B cell (primary cell): Measurements from ENCODE around the genes CACNA2D2, GRM2, IQCF3 and ACY1.

- PRO-cap: no peak
- CAGE, long polyA plus RNA: no peak
Measured at GRCh38 chr3:50331516-50331845, 3.5 kb upstream of the TUSC2 start.

- PRO-cap: no peak
- CAGE, long polyA plus RNA: no peak
Measured at GRCh38 chr3:50351458-50351685, 710 bp downstream of the CYB561D2 start.

DNA sequence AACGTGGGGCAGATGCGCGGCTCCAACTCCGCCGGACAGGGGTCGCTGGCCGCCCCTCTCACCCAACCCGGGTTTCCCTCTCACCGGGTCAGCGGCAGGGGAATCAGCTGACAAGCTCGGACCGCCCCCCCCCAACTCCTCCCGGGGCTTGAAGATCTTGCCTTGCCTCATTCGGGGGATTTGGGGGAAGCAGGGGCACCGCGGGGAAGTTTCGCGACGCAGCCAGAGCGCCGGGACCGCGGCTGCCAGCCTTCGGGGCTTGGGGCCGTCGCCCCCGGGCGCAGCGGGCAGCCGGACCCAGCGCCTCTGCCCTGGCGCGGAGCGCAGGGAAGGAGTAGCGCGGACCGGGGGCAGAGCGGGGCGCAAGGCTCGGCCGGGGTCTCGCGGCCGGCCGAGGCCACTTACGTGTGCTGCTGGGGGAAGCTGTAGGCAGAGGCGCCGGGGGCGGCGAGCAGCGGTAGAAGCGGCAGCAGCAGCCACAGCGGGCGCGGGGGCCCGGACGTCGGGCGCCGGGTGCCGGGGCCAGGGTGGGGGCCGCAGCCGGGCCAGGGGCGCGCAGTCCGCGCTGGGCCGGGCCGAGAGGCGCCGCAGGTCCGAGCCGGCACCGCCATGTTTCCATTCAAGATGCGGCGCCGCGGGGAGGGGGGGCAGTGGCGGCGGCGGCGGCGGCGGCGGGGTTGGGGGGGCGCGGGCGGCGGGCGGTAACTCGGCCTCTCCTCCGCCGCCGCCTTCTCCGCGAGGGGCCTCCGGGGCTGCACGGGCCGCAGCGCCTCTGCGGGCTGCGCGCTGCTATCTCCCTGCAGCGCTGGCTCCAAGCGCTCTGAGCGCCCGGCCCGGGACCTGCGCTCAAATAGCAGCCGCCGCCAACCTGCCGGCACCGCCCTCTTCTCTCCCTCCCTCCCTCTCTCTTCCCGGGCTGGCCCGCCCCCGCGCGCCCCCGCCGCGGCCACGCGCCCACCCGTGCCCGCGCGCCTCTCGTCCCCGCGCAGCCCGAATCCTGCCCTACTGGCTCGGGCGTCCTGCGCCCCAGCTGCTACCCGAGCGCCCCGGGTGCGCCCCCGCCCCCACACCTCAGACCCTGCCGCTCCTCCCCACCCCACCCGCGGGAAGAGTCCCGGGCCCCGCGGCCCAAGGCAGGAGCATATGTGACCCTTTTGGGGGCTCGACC is at the start of gene CACNA2D2:
Gene CACNA2D2, minus strand, starts transcription at position 822 of the 1,168 bp plus-strand sequence.
- PRO-cap: bidirectional peak, plus-strand start at position 971 of the sequence, minus-strand start at position 822 of the sequence
- CAGE, long polyA plus RNA: no peak

GRCh38 chr3:50587119-50587928 is 18.0 kb downstream of the HEMK1 start:
- PRO-cap: no peak
- CAGE, long polyA plus RNA: no peak

- PRO-cap: no peak
- CAGE, long polyA plus RNA: no peak
Measured at GRCh38 chr3:50651247-50651446, 23.6 kb upstream of the DOCK3 start.

- PRO-cap: no peak
- CAGE, long polyA plus RNA: no peak
Measured at GRCh38 chr3:50657808-50658478, 16.8 kb upstream of the DOCK3 start.

- PRO-cap: no peak
- CAGE, long polyA plus RNA: no peak
Measured at GRCh38 chr3:51024533-51025204, 349.9 kb downstream of the DOCK3 start.

DNA sequence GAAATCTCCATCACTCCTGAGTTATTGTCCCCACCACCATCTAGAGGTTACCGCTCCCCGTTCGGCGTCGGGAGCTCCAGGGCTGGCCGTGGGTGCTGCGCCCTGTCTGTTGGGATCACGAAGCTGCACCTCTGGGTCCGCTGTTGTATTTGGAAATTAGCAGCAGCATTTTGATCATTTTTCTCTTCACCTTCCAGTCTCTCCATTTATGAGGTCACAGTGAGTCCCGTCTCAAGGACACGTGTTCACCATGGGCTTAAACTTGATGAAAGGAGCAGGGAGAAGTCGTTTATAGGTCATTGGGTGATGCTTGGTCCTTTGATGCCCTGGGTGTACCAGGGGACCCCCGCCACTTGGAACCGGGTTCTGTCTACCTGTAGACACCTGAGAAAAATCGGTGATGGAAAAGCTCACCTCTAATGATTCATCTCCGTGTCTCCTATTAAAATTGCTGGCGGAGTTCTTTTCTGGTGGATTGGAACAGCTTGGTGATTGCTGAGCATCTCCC is 646 bp downstream of the MANF start:
- PRO-cap: no peak
- CAGE, long polyA plus RNA: no peak

GRCh38 chr3:51412930-51413223 is 21.8 kb downstream of the RBM15B start:
- PRO-cap: no peak
- CAGE, long polyA plus RNA: no peak

- PRO-cap: no peak
- CAGE, long polyA plus RNA: no peak
Measured at GRCh38 chr3:51539397-51539749, 854 bp downstream of the RAD54L2 start.

DNA sequence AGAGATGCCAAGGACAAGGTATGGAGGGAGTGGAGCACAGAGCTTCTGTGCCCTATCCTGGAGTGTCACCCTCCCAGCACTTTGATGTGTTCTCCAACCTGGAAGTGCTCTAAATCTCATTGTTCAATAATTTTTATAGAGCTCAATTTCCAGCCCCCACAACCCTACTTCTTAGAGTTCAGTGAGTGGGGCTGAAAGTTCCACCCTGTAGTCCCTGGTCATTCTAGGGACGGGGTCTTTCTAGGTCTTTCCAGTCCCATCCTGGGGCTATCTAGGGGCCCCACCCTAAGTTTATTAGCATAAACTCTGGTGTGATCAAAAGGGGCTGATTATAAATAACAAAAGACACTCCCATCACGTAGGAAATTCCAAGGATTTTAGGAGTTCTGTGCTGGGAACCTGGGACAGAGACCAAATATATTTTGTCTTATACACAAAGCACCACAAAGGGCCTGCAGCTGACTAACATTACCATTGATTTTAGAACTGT is 41.8 kb downstream of the RAD54L2 start:
- PRO-cap: no peak
- CAGE, long polyA plus RNA: no peak

DNA sequence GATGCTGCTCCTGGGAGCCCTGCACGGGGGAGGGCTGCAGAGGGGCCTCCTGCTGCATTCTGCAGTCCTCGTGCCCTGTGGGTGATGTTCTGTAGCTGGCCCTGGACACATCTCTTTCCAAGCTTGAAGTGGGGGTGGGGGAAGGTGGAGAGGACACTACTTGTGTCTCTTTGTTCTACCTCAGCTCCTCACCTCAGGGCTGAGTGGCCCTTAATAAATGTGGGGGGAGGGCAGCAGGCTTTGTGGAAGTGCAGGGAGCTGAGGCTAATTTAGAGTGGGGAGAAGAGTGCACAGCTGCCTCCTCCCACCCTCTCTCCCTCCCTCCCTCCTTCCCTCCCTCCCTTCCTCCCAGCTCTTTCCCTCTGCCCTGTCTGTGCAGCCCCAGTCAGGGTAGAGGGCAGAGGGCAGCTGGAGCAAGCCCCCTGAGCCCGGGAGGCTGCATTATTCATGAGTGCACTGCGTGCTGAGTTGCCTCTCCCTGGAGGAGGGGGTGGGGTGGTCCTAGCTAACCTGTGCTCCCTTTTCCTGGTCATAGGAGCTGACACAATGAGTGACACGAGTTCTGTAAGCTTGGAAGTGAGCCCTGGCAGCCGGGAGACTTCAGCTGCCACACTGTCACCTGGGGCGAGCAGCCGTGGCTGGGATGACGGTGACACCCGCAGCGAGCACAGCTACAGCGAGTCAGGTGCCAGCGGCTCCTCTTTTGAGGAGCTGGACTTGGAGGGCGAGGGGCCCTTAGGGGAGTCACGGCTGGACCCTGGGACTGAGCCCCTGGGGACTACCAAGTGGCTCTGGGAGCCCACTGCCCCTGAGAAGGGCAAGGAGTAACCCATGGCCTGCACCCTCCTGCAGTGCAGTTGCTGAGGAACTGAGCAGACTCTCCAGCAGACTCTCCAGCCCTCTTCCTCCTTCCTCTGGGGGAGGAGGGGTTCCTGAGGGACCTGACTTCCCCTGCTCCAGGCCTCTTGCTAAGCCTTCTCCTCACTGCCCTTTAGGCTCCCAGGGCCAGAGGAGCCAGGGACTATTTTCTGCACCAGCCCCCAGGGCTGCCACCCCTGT is 3.4 kb upstream of the GRM2 start:
- PRO-cap: no peak
- CAGE, long polyA plus RNA: no peak

- PRO-cap: no peak
- CAGE, long polyA plus RNA: no peak
Measured at GRCh38 chr3:51706783-51707259, at the start of gene GRM2. Gene GRM2 (plus strand): TSS chr3:51707068.

DNA sequence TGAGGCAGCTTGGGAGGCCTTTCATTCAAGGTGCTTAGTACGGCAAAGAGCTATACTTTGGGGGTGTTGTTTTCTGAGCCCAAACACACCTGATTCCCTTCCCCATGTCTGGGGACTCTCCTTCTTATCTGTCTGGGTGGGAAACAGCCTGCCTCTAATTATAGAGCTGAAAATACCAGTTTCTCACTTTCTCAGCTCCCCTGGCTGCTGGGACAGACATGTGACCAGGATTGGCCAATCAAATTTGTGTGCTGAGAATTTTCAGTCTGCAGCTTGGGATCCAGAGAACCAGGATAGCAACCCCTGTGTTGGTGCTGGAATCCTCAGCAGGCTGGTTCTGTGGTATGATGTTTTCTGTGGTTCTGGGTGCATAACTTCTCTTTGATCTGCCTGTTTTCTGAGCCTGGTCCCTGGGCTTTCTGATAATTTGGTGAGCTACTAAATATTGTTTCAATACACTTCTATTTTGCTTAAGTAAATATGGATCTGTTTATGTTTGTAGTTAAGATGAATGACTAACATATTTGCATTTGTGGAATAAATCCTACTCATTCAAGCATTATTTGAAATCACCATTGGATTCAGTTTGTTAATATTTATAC is 19.6 kb upstream of the IQCF6 start:
- PRO-cap: no peak
- CAGE, long polyA plus RNA: no peak

GRCh38 chr3:51829025-51829488 is at the start of gene IQCF3:
Gene IQCF3 (plus strand): TSS chr3:51829426.
- PRO-cap: no peak
- CAGE, long polyA plus RNA: no peak

DNA sequence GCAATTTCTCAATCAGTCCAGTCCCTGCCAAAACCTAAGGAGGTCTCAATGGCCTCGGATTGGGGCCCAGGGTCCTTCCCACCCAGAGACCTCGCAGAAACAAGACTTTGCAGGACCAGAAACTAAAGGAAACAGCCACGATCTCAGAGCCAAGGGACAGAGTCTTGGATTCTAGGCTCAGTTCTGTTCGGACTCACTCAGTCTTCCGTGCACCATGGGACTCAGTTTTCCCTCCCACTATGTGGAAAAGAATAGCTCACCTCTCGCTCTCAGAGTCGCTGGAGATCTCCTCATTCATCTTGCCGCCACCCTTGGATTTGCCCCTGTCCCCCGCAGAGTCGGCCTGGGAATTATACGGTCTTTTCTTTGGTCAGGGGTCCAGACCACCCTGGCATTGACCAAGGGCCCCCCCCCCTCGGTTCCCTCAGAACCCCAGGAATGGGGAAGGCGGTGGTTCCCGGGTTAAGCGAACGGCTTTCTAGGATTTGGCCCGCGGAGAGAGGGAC is 502 bp downstream of the RRP9 start:
- PRO-cap: no peak
- CAGE, long polyA plus RNA: no peak

DNA sequence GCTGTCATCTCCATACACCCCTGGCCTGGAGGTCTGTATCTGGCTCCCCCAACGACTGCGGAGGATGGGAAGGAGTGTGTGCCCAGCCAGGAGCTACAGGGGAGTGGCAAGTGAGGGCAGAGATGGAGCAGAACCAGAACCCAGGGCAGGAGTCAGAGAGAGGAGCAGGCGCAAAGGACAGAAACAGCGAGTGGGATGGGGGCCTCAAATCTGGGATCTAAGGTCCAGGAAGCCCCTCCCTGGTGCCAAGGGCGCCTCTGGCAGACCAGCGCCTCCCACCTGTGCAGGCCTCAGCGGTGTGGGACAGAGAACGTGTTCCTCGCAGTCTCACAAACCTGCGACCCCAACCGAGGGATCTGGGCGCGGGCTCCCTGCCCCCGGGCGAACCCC is 366 bp downstream of the PCBP4 start:
- PRO-cap: unidirectional peak, plus-strand start at position 247 of the sequence
- CAGE, long polyA plus RNA: no peak

GRCh38 chr3:51982735-51983827 is at the start of gene ACY1:
Gene ACY1 (plus strand): TSS chr3:51983535.
- PRO-cap: unidirectional peak, plus-strand start at chr3:51982976; unidirectional peak, plus-strand start at chr3:51983276
- CAGE, long polyA plus RNA: no peak

GRCh38 chr3:52053519-52053814 is 2.9 kb downstream of the DUSP7 start:
- PRO-cap: no peak
- CAGE, long polyA plus RNA: no peak

DNA sequence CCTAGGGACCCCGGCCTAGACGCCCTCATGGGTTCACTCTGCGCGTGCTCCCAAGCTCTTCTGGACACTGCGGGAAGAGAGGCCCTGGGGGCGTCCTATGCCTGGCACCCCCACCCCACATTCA is 276 bp upstream of the DUSP7 start:
- PRO-cap: no peak
- CAGE, long polyA plus RNA: no peak